Zone of skin (tissue), 1 donor: Measurements from ENCODE around the genes EMC7 and EMC4.

- RRBS = no CpG with 5 or more reads among the region's 12 CpGs
Measured at GRCh38 chr15:33154434-33154950, 40.0 kb downstream of the FMN1 start.

GRCh38 chr15:34039492-34040125 is 605 bp upstream of the AVEN start:
- RRBS = no CpG with 5 or more reads among the region's 7 CpGs

DNA sequence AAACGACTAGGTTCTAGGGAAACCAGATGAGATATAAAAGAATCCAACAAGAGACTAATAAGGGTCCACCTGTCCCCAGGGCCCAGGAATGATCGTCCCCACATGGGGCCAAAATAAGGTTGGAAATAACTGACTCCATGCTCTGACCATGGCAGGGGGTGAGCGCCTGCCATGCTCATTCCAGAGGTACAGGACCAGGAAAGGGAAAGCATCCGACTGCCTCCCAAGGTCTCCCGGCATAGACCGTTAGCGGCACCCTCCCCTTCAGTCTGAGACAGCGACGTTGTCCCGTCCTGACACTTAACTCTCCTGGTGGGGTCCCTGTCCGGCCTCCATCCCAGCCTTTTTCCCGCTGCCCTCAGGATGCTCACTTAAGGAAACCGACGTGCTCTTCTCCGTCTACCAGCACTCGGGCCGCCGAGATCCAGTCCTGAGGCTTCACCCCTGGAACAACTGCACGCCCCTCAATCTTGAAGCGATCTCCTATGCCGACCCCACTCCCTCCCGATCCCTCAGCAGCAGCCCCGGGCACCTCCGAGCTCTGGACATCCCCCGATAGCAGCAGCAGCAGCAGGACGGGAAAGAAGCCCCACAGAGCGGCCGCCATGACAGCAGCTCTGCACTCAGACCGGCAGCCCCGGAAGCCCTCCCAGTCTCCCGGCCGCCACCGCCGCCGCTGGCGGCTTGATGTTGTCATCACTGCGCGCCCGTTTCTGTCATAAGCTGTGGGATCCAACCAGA is at the start of gene EMC7:
EMC7 (minus strand) TSS at position 630 of the 741 bp plus-strand sequence.
- RRBS = 1% methylated on average over 10 of the region's 39 CpGs

DNA sequence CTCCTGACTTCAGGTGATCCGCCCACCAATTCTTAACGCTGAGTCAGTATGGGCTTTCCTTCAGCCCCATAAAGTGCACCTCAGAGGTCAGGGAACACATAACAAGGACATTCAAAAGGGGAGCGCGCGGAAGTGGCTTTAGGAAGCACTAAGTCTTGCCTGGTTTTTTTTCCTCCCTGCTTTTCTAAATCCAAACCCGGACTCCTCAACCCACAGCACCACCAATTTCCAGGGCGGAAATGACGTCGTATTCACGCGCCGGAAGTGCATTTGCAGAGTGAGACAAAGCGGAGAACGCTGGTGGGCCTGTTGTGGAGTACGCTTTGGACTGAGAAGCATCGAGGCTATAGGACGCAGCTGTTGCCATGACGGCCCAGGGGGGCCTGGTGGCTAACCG is at the start of gene EMC4:
EMC4 (plus strand) TSS at position 267 of the 397 bp plus-strand sequence.
- RRBS = 1% methylated on average over 7 of the region's 19 CpGs

DNA sequence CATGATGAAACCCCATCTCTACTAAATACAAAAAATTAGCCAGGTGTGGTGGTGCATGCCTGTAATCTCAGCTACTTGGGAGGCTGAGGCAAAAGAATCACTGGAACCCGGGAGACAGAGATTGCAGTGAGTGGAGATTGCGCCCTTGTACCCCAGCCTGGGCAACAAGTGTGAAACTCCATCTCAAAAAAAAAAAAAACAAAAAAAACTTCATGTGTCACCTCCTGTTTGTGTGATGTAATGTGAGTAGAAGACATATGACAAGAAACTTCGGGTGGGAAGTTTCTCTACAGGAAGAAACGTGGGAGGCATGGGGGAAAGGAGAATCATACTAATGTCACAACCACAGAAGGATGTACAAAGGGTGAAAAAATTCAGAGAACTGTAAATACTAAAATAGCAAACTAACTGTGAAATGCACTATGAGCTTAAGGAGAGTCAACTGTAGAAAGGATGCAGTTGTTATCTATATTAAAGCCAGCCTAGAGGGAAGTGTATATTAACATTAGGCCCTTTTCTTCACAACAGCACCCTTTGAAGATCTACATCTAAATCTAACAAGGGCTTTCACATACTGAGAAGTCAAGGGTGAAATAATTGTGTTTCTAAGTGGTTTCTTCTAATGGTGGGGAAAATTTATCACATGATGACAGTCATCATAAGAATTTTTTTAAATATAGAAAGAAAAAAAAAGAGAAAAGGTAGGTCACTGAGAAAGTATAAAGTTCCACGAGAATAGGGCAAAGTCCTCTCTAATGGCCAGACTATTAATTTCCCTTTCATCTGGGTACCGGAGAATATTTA is 3.5 kb downstream of the SLC12A6 start:
- RRBS = no CpG with 5 or more reads among the region's 6 CpGs

DNA sequence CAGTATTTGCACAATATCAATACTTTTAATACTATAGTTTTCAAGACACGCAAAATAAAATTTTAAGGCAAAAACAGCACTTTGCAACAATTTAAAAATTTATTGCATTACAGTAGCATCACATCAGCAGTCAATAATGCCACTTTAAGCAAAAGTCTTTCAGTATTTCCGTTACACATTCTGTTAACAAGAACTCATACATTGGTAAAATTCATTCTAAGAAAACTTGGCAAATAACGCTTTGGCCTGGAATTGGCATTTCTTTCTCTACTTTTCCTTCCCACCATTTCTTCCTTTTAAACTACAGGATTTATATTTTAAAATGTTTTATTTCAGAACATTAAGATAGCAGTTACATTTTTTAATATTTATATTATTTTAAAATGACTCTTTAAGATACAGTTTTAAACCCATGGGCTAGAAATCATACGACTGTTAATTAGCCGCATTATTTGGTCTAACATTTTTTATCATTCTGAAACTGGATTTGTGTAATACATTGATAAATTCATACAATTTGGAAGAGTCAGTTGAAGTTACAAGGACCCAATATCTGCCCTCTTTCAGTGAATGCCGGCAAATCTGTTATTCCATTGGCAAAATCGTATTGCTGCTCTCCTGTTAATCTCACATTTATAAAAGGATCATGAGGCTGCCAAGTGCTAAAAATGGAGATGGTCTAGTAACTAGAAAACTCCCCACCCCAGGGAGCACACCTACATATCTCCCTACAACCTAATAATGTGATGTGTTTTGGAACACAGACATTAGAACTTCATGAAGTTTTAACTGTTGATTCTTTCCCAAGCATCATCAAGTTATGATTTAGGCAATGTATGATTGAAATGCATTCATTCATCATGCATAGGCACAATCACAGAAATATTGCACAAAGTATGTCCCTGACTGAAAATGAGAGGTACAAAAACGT is 12.3 kb upstream of the LPCAT4 start:
- RRBS = no CpG with 5 or more reads among the region's 8 CpGs

DNA sequence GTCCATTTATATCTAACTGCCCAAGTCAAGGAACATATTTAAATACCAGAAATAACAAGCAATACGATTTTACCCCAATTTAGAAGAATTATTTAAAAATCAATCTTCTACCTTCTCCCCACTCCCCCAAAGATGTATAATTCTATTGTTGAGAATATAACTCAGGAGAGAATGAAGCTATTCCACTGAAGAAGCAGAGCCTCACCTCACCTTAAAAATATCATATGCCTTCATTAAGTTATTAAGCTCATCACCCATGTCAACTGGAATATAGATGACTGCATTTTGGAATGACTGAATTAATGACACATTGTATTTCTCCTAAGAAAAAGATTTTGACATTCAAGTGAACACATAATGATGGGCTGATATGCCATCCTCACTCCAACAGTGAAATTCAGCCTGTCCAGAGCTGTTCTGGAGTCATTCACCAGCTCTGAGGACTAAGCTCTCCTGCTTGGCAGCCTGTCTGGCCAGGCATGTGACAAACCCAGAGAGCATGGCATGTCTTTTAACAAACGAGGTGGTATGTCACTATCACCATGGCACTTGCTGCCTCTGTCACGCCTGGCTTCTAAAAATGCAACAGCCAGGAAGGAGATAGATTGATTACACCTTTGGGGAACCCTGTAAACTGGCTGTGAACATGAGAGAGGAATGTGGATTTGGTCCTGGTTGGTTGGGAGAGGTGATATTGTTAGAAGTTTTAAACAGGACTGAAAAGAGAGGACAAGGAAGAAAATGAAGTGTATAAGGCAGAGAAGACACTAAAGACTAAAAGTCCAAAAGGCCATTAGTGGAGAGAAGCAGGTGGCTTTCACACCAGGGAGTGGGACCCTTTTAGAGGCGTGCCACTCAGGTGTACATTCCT is 1.5 kb downstream of the ACTC1 start:
- RRBS = no CpG with 5 or more reads among the region's 4 CpGs

DNA sequence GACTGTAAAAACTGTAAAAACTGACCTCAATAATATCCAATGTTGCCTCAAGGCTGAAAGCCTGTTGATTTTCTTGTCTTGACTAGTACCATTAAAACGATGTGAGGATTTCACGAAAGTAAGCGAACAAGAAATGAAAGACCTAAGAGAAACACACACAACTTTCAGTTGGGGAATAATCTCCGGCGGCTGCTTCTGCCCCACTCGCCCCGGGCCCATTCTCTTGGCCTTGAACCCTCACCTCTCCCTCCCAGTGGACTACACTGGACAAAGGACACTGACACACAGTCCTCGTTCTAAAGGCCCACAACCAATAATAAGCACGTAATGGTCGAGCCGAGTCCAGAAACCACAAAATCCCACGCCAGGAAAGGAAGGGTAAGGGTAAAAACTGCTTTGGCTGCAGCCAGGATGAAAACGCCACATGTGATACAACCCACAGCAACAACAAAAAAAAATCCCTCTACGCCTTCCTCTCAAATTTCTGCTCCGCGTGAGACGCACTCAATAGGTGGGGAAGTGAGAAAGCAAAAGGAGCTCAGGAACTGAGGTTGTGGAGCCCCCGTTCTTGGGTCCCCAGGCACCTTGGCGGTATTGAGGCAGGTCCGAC is 450 bp downstream of the ZNF770 start:
- RRBS = no CpG with 5 or more reads among the region's 20 CpGs

- RRBS = no CpG with 5 or more reads among the region's 12 CpGs
Measured at GRCh38 chr15:35080908-35081384, 4.1 kb downstream of the NANOGP8 start.

- RRBS = no CpG with 5 or more reads among the region's 7 CpGs
Measured at GRCh38 chr15:35282883-35283719, 198.0 kb upstream of the NANOGP8 start.

- RRBS = no CpG with 5 or more reads among the region's 1 CpG
Measured at GRCh38 chr15:35357880-35358339, 188.1 kb downstream of the DPH6 start.

DNA sequence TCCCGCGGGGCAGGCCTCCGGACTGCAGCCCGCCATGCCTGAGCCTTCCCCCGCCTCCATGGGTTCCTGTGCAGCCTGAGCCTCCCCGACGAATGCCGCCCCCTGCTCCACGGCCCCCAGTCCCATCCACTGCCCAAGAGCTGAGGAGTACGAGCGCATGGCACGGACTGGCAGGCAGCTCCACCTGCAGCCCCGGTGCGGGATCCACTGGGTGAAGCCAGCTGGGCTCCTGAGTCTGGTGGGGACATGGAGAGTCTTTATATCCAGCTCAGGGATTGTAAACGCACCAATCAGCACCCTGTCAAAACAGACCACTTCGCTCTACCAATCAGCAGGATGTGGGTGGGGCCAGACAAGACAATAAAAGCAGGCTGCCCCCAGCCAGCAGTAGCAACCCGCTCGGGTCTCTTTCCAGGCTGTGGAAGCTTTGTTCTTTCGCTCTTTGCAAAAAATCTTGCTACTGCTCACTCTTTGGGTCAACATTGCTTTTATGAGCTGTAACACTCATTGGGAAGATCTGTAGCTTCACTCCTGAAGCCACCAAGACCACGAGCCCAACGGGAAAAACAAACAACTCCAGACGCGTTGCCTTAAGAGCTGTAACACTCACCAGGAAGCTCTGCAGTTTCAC is 501.3 kb upstream of the DPH6 start:
- RRBS = no CpG with 5 or more reads among the region's 23 CpGs

- RRBS = no CpG with 5 or more reads among the region's 1 CpG
Measured at GRCh38 chr15:36604061-36604382, 24.6 kb downstream of the CDIN1 start.

GRCh38 chr15:37000588-37001198 is 99.7 kb downstream of the MEIS2 start:
- RRBS = no CpG with 5 or more reads among the region's 8 CpGs

GRCh38 chr15:37019834-37020680 is 80.3 kb downstream of the MEIS2 start:
- RRBS = no CpG with 5 or more reads among the region's 17 CpGs

- RRBS = no CpG with 5 or more reads among the region's 2 CpGs
Measured at GRCh38 chr15:38053246-38053710, 118.8 kb downstream of the TMCO5A start.

- RRBS = no CpG with 5 or more reads among the region's 4 CpGs
Measured at GRCh38 chr15:38134157-38134880, 118.3 kb upstream of the SPRED1 start.

DNA sequence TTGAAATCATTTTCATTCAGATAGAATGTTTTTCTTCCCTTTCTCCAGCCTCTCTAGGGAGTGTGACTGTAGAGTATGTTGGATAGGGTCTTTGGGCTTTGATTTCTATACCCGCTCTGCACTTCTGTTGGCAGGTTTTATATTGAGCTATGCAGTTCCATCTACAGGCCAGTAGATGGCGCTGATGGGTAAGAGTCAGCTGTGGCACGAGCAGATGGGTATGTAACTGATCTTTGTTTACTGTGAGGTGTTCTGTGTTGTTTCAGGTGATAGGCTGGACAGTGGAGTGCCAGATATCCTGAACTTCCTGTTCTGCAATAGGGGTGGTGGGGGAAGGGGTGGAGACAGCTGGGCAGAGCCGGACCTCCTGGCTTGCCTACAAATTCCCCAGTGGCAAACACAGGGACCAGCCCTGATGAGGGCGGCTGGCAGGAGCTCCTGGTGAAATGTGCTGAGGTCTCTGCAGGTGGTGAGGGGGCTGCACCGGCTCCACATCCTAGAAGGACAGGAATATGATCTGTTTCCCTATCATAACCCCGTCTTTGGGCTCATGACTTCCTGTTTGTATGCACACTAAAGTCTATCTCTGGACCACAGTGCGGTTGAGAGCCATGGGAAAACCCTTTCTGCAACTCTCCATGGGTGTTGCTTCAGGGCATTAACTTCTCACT is 13.5 kb upstream of the FAM98B start:
- RRBS = 12% methylated on average over 2 of the region's 8 CpGs

DNA sequence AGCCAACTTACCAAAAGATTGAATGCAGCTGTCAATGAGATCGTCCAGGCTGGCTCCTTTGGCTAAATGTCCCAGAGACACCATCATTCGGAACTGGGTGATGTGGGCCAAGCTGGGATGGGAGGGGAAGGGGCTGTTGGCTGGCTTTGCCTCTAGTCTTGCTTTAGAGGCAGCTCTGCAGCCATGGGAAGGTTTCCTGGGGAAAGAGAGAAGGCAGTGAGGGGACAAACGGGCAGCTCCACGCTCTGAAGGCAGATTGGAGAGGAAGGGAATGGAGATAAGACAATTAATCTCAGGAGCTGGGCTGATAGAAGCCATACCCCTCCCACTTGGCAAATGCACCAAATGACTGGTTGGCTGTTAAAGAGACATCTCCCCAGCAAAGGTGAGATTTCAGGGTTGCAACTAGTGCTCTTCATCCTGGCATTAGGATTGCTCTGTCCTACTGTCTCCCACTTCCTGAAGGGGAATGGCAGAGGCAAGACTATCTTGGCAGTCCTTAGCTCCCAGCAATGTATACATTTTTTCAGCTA is 4.7 kb downstream of the RASGRP1 start:
- RRBS = no CpG with 5 or more reads among the region's 4 CpGs